ENCODE measurements around the genes EML4, MTA3 and OXER1.

GRCh38 chr2:41907615-41907840, 140.3 kb upstream of the PKDCC start:
- RRBS: no CpG with 5 or more reads among the region's 3 CpGs

- RRBS: no CpG with 5 or more reads among the region's 3 CpGs
Measured at GRCh38 chr2:42045791-42046067, 2.1 kb upstream of the PKDCC start.

DNA sequence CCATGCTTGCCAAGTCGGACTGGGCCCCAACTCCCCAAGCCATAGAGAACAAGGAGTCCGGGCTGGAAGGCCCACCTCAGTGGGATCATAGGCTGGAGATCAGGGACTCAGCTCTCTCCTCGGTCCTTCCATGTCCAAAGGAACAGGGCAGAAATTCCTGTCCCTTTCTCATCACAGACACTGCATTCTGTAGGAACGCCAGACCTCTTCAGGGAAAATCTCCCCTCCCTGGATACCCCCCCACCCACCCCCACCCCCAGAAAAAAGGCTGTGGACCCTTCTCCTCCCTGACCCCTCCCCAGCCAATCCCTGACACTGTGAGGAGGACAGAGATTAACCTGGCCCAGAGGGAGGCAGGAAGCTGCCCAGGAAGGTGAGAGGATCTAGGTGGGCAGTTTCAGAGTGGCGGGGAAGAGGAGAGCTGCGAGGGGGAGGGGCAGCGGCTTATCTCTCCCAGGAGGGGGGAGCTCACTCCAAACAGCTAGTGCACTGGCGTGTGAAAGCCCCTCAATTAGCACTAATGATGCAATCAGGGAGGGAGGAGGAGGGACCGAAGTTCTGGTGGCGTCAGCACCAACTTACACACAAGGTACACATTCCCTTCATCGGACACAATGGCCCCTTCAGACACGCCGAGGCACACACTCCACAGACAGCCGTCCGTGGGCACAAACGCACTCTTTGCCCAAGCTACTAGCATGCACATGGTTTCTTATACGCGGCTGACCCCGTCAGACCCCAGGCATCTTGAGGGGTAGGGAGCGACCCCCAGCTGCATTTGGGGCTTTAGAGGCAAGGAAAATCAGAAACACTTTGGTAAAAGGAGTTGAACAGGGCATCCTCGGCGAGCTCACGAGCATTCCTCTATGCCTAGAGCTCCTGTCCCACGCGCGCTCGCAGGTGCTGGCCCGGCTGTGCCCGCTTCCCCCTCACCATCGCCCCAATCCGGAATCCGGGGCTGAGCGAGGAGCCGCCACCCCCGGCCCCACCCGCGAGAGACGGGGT, 1.1 kb upstream of the PKDCC start:
- RRBS: no CpG with 5 or more reads among the region's 38 CpGs

DNA sequence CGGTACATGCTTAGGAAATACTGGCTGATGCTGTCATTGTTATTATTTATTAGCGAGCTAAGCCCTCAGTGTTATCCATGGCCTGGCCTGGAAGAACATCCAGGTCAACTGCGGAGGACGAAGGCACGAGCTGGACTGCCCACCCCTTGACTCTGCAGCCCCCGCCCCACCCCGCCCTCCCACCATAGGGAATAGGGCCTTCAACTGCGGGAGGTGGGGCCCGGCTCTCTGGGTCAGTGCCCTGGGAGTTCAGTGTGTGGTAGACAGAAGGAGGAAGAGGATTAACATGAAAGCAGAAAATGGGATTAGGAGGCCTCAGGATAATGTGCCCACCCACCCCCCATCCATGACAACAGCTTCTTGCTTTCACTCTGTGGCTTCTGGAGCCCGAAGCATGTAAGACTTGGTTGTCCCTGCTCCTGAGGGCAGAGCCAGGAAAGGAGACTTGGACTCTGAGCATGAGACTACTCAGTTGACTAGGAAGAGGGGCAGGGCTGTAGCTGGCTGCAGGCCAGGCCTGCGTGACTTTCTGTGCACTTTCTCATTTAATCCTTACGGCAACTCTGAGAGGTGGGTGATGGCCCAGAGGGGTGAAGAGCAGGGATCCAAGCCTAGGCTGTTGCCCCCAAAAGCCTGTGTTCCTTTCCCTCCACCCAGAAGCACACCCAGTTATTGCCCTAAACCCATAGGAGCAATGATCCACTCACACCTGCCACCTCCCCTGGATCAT, 13.3 kb downstream of the PKDCC start:
- RRBS: no CpG with 5 or more reads among the region's 12 CpGs

- RRBS: 2% methylated on average over 10 of the region's 97 CpGs
Measured at GRCh38 chr2:42168934-42169958, at the start of gene EML4. Gene EML4 (plus strand): TSS chr2:42169353.

DNA sequence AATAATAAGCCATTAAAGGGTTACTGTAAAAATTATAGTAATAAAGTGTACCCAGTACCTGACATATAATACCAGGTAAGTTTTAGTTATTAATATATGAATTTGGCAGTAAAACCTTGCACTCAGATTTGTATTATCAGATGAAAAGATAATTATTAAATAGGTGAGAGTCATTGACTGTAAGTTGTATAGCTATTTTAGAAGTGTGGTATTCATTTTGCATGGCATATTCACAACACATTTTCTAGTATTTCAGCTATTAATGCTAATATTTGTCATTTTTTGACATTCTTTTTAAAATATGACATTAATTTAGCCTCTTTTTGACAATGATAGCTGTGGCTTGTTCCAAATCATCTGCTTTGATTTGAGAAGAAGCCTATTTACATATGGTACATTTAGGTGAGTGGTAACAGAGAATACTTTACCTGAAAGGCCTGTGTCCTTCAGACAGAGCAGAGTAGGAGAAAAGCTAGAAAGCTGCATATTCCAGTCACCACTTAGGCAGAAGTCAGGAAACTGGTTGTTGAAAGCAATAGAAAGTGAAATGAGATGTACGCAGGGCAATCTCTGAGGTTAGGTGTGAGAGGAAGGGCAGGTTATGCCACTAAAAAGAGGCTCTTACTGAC, 93.8 kb downstream of the COX7A2L start:
- RRBS: no CpG with 5 or more reads among the region's 1 CpG

DNA sequence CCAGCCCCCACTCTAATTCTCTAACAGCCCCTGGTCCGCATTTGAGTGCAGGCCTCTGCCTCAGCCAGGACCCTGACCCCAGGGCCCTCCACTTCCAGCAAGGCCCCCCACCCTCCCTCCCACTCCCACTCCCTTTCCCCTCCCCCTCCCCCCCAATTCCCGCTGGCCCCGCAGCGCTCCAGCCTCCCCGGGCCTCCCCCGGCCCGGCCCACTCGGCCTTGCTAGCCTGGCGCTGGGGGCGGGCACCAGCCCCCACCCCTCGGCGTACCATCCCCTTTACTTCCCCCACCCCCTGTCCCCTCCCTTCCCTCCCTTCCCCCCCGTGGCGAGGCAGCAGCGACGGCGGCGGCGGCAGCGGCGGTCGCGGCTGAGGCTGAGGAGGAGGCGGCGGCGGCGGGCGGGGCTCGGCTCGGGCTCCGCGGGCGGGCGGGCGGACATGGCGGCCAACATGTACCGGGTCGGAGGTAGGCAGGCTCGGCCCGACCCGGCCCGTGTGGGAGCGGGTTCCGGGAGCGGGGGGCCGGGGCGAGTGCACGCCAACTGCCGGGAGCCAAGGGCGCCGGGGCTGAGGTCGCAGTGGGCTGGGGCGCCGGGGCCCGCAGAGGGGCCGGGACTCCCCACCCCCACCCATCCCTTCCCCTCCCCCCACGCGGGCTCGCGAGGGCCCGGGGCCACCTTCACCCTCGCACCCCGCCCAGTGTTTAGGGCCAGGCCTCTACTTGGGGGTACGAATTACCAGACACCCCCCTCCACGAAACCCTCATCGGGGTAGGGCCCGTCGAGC, at the start of gene MTA3:
TSS of gene MTA3 (plus strand) at position 323 of the 784 bp plus-strand sequence.
- RRBS: 2% methylated on average over 6 of the region's 68 CpGs

DNA sequence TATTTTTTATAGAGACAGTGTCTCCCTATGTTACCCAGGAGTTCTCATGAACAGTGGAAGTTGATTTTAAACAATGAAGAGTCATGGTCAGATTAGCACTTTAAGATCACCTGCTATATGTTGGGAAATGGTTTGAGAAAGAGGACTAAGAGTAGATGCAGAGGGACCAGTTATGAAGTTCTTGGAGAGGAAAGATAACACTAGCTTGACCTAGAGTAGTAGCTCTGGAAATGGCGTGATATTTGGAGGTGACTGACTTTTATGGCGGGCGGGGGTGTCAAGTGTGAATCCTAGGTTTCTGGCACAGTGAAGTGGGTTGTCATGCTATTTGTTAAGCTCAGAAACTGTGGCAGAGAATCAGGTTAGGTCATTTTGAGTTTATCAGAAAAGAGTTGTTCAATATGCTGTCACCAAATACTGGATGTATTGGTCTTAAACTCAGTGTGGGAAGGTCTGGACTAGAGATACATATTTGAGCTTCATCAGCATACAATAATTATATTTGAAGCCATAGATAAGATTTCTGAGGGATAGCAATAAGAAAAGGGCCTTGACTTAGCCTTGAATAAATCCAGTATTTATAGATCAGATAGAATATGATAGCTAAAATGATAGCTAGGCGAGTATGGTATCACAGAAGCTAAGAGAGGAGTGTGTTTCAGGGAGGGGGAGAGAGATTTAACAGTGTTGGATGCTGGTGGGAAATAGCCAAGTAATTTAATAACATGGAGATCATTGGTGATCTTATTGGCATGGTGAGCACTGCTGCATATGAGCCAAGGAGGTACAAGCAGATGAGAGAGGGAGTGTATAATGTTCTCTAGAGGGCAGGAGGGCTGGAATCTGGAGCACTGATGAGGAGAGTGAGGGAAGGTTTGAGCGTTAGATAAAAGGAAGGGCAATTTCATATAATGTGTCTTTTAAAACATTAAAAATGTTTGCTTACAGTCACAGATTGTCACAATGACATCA, 64.3 kb downstream of the OXER1 start:
- RRBS: no CpG with 5 or more reads among the region's 5 CpGs

- RRBS: no CpG with 5 or more reads among the region's 5 CpGs
Measured at GRCh38 chr2:42763861-42764414, at the start of gene OXER1. Gene OXER1 (minus strand): TSS chr2:42764135.

DNA sequence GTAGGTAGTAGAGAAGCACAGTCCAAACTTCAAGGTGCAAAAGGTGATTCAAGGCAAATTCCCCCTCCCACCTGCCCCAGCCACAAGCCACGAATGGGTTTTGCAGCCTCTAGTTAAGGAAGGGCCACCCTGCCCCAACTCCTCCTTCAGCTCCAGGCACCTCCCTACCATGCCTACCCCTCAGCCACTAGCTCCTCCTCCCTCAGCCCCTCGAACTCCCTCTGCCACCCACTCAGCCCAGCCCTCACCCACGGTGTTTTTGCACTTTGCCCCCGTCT, 4.6 kb downstream of the HAAO start:
- RRBS: no CpG with 5 or more reads among the region's 4 CpGs

GRCh38 chr2:42962037-42962444, 169.7 kb upstream of the HAAO start:
- RRBS: no CpG with 5 or more reads among the region's 6 CpGs

DNA sequence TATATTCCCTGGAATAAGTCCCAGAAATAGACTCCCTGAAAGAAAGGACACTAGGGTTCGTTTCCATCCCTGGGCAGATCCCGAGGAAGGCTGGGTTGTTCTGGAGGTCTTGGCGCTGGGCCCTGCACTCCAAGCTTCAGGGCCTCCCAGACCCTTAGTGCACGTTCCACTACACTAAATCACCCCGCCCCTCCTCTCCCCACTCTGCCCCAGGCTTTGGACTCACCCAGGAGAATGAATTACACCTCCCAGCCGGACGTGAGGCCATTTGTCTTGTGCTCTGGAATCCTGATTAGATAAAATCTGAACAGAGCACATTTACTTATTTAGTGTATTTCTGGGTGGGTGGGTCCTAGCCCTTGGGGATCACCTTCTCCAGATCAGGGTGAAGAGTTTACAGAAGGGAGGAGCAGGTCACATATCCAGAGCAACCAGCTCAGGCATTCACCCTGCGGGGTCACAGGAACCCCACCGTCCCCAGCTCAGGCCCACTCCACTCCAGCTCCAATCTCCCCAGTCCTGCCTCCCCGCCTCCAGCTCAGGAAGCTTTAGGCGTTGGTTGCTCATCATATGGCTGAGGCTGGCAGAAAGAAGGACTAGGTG, 188.0 kb downstream of the ZFP36L2 start:
- RRBS: no CpG with 5 or more reads among the region's 11 CpGs

DNA sequence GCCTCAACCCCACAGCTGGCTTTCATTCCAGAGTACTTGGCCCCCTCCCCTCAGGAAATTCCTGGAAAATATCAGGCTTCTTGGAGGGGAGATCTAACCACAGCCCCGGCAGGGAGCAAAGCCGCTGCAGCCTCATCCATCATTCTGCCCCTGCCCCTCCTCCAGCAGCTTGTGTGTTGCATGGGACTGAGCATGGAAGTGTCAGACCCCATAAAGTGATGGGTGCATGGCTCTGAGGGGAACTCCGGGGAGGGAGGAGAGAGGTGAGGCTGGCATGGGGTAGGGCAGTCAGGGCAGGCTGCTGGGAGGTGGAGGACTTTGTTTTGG, 184.4 kb downstream of the ZFP36L2 start:
- RRBS: no CpG with 5 or more reads among the region's 3 CpGs

GRCh38 chr2:43047330-43047837, 179.0 kb downstream of the ZFP36L2 start:
- RRBS: no CpG with 5 or more reads among the region's 13 CpGs

DNA sequence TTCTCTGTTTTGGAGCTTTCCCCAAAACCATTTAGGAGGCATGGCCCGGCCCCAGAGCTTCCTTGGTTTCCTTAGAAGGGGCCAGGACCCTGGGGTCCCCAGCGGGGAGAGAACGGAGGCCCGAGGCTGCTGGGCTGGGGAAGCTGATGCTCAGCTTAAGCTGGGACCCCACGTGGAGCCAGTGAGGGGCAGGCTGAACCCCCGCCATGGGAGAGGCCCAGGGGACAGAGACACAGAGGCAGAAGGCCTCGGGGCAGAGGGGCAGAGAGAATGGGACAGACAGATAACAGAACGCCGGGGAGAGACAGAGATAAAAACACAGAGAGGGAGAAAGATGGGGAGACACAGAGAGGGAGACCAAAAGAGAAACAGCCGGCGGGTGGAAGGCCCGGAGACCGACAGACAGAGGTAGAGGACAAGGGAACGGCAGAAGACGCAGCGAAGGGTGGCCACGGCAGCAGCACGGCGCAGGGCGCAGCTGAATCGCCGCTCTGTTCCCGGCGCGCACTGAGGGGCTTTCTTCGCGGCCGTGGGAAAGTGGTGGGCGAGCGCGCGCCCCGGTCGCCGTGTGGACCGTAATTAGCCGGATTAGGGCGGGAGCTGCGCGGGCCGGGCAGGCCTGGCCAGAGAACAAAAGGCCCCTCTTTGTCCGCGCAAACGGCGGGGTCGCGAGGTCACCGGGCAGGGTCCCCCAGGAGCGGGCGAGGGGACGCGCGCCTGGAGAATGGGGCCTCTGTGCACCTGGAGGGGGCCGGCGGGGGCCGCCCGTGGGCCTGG, 158.5 kb downstream of the ZFP36L2 start:
- RRBS: 89% methylated on average over 19 of the region's 57 CpGs

- RRBS: no CpG with 5 or more reads among the region's 4 CpGs
Measured at GRCh38 chr2:43159853-43160157, 66.6 kb downstream of the ZFP36L2 start.

GRCh38 chr2:43193623-43194010, 32.8 kb downstream of the ZFP36L2 start:
- RRBS: no CpG with 5 or more reads among the region's 2 CpGs

- RRBS: no CpG with 5 or more reads among the region's 10 CpGs
Measured at GRCh38 chr2:43217457-43218162, 8.8 kb downstream of the ZFP36L2 start.